ENCODE results near the genes ARHGAP31, CFAP91, NDUFB4 and HCLS1.

GRCh38 chr3:119175804-119176975 is 2.8 kb downstream of the UPK1B start:
- RRBS: no CpG with 5 or more reads among the region's 12 CpGs

- RRBS: 1% methylated on average over 19 of the region's 45 CpGs
Measured at GRCh38 chr3:119294306-119294911, at the start of gene ARHGAP31. Gene ARHGAP31 (plus strand): TSS chr3:119294383.

DNA sequence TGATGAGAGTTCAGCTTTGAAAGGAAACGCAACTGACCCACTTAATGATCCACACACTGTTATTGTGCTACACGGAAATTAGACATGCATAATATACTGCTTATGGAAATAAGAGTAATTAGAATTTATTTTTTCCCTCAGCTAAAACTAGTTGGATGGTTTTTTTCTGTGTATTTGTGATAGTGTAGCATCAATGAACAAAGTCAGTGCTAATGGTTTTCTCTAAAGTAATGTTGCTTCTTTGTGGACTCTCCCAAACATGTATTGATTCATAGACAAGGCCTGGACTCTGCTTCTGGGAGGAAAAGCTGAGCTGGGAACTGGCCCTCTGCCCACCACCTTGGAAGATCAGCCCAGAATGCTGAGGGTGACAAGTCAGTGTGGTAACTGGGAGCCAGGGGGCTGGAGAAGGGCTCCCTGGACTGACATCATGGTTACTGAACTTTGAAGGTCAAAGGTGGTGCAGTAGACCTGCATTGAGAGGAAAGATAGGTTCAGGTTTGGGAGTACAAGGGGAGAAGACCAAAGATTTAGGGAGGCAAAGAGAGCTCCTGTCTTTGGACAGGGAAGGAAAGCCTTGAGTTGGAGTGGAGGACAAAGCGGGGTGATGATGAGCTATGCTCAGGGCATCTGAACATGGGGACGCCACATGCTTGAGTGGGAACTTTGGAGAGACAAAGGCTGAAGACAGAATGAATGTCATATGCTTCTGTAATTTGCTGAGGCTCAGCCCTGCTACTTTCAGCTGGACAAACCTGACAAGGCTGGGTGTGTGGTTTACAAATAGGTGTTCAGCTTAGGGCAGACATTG is 3.1 kb downstream of the ARHGAP31 start:
- RRBS: no CpG with 5 or more reads among the region's 4 CpGs

- RRBS: 2% methylated on average over 23 of the region's 67 CpGs
Measured at GRCh38 chr3:119322901-119323750, 28.9 kb downstream of the ARHGAP31 start.

DNA sequence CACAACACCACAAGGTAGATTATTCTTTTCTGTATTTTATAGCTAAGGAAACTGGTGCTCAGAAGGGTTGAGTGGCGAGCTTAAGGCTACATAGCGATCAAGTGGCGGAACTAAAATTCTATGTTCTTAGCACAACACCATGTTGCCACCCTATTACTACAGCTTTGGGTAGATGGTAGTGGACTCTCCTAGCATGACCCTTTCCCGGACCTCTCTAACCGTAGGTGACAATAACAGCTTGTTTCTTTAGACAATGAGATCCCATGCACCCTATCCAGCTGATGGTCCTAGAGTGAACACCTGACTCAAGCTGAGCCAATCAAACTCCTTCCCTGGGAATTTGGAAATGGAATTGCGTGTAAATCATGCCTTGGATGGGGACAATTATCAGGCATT is 4.7 kb downstream of the POPDC2 start:
- RRBS: no CpG with 5 or more reads among the region's 6 CpGs

DNA sequence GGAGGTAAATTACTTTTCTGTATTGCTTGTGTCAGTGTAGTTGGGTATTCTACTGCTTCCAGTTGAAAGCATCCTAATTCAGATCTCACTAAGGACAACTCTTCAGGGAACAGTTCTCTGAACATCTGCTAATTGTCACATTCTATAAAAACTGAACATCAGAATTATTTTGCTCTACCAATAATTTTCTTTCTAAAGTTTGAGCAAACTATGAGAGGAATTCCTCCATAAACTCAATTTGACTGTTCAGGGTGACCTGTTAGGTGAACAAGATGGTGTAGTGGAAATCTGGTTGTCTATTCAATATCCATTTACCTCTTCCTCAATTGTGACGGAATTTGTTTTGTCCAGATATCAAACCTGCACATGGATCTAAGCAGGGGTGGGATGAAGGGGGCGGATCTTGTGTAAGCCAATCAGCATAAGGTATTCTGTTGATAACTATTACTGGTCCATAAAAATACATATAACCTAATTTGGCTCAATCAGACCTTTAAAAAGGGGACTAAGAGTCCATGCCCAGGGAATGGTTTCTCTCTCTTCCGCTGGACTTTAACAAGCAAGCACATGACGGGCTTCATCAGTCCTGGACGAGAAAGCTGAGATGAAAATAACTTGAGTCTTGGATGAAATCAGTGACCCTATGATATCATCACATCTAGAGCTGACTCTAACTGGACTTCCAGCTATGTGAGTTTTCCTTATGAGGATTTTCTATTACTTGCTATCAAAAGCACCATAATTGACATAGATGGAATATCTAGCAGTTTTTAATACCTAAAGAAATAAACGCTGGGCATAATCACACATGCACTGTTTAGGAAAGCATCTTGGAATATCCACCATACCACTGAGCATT is 5.6 kb upstream of the POPDC2 start:
- RRBS: no CpG with 5 or more reads among the region's 6 CpGs

- RRBS: no CpG with 5 or more reads among the region's 6 CpGs
Measured at GRCh38 chr3:119676102-119676657, 1.0 kb downstream of the COX17 start.

DNA sequence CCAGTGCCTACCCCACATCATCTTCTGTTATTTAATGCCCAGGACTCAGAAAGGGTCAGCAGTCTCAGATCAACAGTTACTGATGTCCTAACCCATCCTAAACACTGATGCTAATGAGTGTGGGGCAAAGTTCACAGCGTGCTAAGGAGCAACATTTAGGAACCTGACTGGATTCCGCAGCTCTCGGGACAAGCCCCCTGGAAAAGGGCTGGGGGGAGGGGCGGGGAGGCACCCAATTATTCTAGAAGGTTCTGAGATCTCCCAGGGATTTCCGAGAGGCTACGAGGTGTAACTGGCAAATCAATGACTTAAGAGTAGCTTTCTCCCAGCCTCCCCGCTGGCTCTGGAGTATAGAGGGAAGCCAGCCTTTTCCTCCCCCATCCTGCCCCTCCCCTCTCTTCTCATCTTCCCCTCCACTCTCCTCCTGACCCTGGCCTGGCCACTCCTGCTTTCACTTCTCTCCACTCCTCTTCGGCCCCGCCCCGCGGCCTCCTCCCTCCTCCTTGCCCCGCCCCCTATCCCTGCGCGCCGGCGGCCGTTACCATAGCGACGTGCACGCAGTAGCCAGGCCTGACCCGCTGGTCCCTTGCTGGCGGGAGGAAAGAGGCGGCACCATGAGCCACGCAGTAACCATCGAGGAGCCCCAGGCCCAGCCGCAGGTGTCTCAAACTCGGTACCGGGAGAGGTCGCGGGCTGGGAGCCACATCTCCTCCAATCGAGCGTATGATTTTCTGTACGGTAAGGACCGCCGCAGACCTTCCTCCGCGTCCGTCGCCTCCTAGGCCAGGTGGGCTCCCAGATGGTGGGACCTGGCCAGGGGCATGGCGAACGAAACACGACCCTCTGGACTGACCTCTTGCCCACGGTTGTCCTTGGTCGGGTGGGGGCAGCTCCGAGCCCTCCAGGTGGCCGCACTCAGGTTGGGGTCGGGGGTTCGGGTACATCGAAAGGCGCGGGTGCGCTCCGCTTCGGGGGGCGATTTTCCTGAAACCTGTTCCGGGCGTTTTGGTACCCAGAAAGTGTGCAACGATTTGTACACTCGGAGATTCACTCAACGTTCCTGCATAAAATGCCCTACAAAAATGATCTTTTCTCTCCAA is at the start of gene CFAP91:
CFAP91 (plus strand) TSS at position 538 of the 1,100 bp plus-strand sequence.
- RRBS: no CpG with 5 or more reads among the region's 60 CpGs

- RRBS: no CpG with 5 or more reads among the region's 4 CpGs
Measured at GRCh38 chr3:119716976-119717595, 14.3 kb downstream of the CFAP91 start.

DNA sequence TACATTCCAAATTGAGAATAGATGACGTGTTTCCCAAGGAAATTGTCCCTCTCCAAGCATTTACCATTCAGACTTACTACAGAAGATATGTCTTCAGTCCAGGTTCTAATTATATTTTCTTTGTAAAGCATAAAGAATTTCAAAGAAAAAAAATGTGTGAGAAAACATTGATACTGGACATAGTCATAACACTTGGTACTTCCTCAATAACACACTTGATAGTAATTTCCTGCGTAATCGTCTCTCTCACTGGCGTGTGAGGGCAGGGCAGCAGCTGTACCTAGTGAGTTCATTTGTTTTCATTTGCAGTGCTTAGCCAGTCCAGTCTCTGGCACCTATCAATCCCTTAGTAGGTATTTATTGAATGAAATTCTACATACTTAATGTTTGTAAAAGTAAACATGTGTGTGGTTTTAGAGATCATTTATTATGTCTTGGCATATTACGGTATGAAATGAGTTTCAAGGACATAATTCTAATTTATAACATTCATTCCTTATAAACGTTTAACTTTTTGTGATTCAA is 12.1 kb upstream of the NR1I2 start:
- RRBS: no CpG with 5 or more reads among the region's 6 CpGs

GRCh38 chr3:119892160-119892448 is 110.2 kb downstream of the NR1I2 start:
- RRBS: no CpG with 5 or more reads among the region's 5 CpGs

DNA sequence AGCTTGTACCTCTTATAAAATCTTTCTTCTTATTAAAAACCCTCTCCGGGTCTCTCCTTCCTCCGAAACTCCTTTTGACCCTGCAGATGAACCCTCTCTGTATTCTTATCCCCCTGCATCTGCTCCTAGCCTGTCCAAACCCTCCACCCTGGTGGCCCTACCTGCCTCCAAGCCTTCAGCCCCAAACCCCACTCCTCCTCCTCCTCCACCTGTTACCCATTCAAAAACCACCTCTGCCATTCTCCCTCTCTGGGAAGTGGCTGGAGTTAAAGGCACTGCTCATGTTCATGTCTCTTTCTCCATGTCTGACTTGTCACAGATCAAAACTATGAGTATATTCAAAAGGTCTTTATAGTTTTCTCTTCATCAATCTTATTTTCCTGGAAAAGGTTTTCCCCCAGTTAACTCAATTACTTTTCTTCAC is 115.0 kb downstream of the GSK3B start:
- RRBS: no CpG with 5 or more reads among the region's 2 CpGs

- RRBS: no CpG with 5 or more reads among the region's 4 CpGs
Measured at GRCh38 chr3:120033603-120034441, 60.4 kb downstream of the GSK3B start.

- RRBS: no CpG with 5 or more reads among the region's 3 CpGs
Measured at GRCh38 chr3:120395600-120396159, 46.5 kb upstream of the LRRC58 start.

DNA sequence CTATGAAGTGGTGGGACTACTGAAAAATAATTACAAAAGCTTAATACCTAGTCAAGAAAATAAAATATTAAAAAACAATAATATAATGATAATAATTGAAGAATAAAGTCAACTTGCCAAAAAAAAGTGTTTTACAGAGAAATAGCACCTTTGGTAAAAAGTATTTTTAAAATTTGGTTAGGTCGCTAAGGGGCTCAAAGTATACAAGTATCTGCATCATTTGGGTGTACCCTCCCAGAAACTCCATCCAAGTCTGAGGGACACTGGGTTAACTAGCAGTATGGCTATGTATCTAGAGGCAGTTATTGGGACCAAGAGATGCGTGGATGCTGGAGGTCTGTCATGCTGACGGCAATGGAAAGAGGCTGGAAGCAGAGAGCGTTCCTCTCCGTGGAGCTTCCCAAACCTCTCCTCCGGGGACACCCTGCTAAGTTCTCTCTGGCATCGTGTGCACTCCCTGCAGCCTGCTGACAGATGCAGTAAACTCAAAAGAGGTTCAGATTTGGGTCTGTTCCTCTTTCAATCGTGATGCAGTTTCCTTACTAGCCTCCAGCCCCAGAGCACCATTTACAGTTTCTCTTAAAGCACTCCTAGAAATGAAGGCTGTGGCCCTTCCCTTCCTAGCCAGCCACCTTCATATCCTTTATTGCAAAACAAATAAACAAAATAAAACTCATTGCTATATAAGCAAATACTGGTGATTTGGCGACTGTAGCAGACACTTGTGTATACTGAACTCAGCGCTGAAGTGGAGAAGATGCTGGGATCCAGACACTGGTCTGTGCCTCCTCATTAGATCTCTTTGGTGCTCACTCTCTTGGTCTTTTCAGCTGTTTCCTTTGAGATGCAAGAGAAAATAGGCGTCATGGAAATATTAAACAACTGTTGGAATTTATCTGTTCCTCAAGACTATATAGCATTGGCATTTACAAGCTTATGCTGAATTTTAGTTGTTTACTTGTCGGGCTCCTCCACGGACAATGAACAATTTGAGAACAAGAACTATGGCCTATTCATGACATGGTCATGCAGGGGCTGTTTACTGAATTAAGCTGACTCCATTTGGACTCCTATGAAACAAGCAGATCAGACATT is 47.4 kb upstream of the LRRC58 start:
- RRBS: no CpG with 5 or more reads among the region's 13 CpGs

DNA sequence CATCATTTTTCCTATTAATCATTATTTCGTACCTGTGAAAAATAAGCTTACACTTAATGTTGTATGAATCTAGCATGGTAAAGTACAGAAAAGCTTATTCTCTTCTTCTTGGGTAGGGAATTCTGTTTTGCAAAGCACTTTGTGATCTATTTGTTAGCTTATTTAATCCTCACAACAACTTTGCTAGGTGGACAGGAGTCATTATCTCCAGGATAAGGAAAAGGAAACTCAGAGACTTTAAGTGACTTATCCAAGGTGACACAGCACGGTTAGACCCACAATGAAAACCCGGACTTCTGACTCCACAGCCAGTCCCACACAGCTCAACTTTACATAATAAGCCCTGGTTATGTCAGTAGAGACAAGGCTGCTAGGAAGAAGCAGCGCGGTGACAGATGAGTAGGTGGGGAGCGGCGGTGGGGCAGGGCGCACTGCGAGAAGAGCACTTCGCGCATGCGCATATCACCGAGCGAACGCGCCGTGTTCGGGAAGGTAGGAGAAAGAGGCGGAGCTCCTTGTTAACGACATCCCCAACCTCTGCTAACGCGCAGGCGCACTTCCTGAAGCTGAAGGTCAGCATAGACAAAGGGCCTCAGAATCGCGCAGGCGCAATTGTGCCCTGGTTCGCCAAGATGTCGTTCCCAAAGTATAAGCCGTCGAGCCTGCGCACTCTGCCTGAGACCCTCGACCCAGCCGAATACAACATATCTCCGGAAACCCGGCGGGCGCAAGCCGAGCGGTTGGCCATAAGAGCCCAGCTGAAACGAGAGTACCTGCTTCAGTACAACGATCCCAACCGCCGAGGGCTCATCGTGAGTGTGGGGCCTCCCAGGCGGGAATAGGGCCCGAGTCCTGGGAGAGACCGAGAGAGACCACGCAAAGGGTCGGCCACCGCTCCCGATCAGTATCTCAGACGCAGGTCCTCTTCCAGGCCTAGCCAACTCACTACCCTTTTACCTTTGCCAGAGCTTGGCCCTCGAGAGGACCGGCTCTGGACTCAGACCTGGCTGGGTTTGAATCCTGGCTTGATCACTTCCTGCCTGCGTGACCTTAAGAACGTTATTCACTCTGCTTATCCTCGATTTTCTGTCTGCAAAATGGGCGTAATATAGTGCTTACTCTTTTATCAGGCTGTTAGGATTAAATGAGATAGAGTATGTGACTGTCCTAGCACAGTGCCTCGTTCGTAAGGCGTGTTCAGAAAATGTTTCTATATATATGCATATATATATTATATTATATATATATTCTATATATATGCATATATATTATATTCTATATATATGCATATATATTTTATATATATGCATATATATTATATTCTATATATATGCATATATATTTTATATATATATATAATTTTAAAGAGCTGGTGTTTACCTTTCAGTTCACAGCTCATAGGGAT is at the start of gene NDUFB4:
NDUFB4 (plus strand) TSS at position 609 of the 1,405 bp plus-strand sequence.
- RRBS: no CpG with 5 or more reads among the region's 61 CpGs

- RRBS: no CpG with 5 or more reads among the region's 7 CpGs
Measured at GRCh38 chr3:120615718-120616189, 19.6 kb downstream of the NDUFB4 start.

GRCh38 chr3:121591462-121591871 is 1.7 kb upstream of the FBXO40 start:
- RRBS: no CpG with 5 or more reads among the region's 2 CpGs

- RRBS: no CpG with 5 or more reads among the region's 3 CpGs
Measured at GRCh38 chr3:121654543-121655039, 6.1 kb downstream of the HCLS1 start.

DNA sequence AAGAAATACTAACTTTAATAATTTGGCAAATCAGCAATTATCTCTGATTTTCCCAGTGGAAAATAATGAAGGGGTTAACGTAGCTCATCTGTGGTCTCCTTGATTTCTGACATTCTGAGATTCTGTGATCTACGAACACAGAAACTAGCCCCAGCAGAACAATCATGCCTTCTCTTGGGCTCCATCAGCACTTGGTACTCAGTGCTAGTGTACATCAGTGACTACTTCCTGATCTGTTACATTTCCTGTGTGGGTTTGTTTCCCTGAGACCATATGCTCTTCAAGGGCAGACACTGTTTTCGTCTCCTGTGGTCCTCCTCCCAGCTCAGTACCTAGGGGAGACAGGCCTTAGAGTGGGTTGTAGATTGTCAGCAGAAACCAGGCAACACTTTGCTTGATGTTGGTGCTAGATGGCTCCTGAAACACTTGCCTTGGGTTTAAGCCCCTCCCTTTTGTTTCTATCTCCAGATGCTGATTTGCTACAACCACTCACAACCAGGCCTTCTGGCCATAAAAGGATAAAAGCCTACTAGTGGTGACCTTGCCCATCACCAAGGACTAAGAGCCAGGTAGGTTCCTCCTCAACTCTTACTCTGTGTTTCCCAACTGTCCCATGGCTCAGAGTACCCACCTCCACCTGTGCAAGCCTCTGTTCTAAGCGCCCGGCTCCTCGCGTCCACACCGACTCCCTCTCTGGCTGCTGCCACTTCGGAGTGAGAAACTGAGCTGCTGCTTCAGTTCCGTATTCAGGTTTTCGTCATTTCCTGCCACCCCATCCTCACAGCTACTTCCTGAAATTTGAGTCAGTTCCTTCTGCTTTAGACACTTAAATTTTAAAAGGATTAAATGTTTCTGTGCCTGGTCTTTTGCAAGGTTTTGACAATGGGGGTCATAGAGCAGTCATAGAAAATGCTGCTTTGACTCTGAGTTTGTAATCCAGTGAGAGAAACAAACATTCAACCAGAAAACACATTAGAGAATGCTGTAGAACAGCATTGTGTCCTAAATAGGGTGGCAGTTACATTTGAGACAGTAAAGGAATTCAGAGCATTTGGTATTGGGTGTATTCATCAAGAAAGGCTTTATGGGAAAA is at the start of gene HCLS1:
HCLS1 (minus strand) TSS at position 715 of the 1,093 bp plus-strand sequence.
- RRBS: no CpG with 5 or more reads among the region's 11 CpGs

Measured in non-pigmented ciliary epithelial cell (primary cell).